ENCODE data around the gene NUP153.

GRCh38 chr6:16422133-16422602 lies 183.8 kb downstream of the GMPR start:
- PRO-cap, result no peak
- RAMPAGE, long total RNA, result no peak

- PRO-cap, result no peak
- RAMPAGE, long total RNA, result no peak
These were observed 200.8 kb downstream of the GMPR start for GRCh38 chr6:16439185-16439649.

- PRO-cap, result no peak
- RAMPAGE, long total RNA, result no peak
These were observed 217.2 kb downstream of the ATXN1 start for GRCh38 chr6:16544000-16544574.

GRCh38 chr6:16544692-16545151 lies 216.5 kb downstream of the ATXN1 start:
- PRO-cap, result no peak
- RAMPAGE, long total RNA, result no peak

DNA sequence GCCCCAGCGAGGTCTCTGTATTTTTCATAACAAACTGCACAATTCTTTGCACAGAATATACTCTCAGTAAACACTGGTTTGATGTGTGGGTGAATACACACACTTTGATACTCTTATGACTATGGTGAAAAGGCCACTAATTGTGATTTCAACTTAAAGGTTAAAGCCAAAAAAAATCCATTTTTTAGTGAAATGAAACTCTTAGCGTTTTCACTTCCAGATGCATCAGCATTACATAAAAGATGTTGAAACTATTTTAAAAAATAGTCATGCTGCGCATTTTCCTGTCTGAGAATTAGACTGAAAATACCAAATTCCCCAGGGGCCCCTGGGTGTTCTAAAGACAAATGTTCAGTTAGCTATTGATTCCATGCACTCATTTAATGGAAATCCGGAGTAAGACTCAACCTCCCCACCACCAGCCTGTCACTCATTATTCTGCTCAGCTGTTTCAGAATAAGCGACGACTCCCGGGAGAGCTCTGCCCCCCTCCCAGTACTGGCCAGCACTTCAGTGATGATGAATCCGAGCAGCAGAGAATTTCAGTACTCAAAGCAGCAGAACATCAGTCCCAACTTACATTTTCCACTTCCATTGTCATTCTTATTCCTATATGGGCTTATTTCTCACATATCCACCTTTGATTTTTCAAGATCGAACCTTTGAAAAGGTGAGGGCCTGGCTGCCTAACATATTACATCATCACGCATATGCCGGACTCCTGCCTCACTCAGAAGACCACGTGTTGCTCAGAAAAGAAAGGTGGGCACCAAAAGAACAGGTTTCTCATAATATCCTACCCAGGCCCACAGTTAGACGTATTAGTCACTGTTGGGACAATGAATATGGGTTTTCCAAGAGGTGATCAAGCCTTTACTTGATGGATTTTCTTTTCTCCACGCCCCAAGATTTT lies 169.3 kb downstream of the ATXN1 start:
- PRO-cap, result no peak
- RAMPAGE, long total RNA, result no peak

DNA sequence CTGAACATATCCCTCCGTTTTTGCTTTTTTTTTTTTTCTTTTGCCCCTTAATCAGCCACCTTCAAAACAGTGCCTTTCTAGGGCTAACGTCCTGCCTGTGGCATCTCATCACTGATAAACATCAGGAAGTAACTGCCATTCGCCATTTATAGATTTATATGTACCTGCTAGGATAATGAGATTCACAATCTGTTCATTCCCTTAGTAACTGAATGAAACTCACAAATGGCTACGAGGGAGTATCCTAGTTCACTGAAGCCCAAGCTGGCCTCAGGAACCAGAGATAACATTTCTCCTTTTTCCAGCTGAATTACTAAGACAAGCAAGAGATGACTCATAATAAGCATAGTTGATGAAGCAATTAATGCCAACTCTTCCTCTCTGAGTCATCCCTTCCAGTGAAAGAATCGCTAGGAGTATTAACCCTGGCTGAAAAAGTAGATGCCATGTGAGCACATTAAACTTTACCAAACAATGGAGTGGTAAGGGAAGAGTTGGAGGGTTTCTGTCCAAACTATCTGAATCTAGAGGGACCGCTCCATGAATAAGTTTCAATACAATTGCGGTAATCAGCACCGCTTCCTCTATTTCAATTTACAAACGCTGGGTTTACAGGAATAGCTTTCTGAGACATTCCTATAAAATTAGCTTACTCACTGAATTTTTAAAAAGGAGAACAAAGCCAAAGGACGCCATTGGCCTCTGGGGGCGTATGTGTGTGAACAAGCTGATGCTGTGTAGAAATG lies 48.4 kb downstream of the ATXN1 start:
- PRO-cap, result no peak
- RAMPAGE, long total RNA, result no peak

GRCh38 chr6:16739030-16739721 lies 22.1 kb downstream of the ATXN1 start:
- PRO-cap, result no peak
- RAMPAGE, long total RNA, result no peak

DNA sequence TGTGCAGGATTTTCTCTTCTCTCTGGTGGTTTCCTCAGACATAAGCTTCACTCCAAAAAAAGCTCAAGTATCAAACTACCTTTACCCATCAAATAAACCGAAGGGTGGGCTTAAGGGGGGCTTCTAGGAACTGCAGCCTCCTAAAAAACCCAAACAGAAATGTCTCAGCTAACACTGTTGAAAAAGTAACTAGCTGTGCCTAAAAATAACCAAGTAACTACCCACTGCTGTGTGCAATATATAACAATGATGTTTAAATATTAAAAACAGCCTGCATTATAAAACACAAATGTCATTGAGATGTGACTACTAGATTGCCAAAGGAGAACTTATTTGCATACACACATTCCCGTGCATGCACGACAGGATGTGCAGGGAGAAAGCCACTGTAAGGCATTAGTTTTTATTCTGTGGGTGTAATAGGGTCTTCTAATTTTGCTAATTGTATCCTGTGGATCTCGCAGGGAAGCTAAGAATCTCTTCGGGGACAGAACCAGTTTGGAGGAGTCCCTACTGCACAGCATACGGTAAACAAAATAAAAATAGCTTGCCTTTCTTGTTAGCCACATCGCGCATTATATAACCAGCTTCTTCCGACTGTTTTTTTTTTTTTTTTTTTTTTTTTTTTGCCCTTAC lies 2.2 kb downstream of the ATXN1 start:
- PRO-cap, result no peak
- RAMPAGE, long total RNA, result no peak

- PRO-cap, result no peak
- RAMPAGE, long total RNA, result no peak
These were observed 7.8 kb upstream of the ATXN1 start for GRCh38 chr6:16768930-16769575.

- PRO-cap, result no peak
- RAMPAGE, long total RNA, result no peak
These were observed 26.0 kb upstream of the ATXN1 start for GRCh38 chr6:16787221-16787793.

GRCh38 chr6:17277229-17277837 lies 3.8 kb upstream of the RBM24 start:
- PRO-cap, result no peak
- RAMPAGE, long total RNA, result no peak

DNA sequence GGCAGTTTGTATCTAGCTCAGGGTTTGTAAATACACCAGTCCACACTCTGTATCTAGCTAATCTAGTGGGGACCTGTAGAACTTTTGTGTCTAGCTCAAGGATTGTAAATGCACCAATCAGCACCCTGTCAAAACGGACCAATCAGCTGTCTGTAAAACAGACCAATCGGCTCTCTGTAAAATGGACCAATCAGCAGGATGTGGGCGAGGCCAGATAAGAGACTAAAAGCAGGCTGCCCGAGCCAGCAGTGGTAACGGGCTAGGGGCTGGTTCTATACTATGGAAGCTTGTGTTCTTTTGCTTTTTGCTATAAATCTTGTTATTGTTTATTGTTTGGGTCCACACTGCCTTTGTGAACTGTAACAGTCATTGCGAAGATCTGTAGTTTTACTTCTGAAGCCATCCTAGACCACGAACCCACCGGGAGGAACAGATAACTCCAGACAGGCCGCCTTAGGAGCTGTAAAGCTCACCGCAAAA lies 18.8 kb upstream of the FAM8A1 start:
- PRO-cap, result no peak
- RAMPAGE, long total RNA, result no peak

GRCh38 chr6:17706714-17706990 lies at the start of gene NUP153:
Gene NUP153 (minus strand): TSS chr6:17706925.
- PRO-cap, result bidirectional peak, plus-strand start at chr6:17707076, minus-strand start at chr6:17706859
- RAMPAGE, long total RNA, result no peak

DNA sequence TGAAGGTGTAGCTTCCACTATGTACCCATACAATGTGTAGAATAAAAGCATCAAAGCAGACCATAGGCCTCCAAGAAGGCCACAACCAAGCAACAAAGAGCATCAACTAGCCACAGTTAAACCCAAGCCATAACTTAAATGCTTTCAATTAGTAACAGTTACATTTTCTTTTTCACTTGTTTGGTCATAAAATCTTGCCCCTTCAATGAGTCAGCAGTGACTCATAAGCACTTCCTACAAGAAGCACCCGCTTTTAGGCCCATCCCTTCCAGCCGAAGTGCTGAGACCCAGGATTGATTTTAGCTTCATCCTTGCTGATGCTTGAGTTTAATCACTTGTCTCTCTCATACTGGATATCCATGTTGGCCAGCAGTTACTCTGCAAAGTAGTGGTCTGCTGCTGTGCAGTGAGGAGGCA lies 8.3 kb upstream of the NUP153 start:
- PRO-cap, result no peak
- RAMPAGE, long total RNA, result no peak

- PRO-cap, result no peak
- RAMPAGE, long total RNA, result no peak
These were observed 37.7 kb upstream of the NUP153 start for GRCh38 chr6:17744410-17744913.

DNA sequence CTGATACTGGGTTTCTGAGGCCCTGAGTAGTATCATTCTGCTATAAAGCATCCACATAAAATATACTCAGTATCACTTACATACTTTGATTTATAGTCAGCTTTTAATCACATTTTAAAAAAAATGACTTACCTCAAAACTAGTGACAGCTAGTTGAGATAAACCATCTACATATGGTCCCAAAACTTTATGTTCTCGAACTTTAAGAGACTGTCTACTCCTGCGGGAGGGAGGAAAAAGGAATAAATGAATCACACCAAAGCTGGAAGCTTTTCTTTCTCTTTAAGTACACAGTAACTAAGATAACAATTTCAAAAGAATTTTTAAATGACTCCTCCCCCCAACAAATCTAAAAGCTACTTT lies 135.6 kb downstream of the KIF13A start:
- PRO-cap, result no peak
- RAMPAGE, long total RNA, result no peak

DNA sequence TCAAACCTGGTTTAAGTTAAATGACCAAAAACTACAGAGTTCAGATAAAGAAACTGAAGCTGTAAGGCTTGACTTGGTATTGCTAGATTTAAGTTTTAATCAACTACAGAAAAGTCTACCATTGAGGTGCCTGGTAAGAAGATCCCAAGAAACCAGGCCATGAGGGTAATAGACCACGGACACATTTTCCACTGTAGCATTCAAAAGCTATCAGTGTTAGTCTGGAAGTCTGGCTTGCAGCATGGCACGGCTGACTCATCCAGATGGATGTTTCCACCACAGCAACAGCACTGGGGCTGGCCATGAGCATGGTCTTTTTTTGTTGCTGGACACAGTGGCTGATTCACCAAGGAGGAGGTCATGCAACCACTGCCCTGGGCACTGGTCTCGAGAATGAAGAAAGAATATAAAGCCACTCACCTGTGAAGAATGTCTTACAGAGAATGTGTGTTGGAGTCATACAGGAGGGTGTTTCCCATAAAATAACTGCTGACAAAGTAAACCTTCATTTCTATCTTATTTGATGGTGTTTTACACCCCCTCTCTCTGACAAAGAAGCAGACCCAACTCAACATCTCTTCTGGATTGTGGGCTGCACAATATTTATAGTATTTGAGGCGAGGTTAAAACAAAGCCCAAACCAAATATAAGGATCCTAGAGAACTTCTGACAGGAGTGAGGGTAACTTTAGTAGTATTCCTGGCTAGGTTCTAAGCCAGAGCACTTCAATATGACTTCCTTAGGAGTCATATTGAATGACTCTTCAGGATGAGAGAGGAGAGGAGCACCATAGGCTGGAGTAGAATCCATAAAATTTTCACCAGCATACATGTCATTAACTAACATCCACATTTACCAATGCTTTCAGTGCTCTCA lies 121.6 kb downstream of the KIF13A start:
- PRO-cap, result no peak
- RAMPAGE, long total RNA, result no peak

DNA sequence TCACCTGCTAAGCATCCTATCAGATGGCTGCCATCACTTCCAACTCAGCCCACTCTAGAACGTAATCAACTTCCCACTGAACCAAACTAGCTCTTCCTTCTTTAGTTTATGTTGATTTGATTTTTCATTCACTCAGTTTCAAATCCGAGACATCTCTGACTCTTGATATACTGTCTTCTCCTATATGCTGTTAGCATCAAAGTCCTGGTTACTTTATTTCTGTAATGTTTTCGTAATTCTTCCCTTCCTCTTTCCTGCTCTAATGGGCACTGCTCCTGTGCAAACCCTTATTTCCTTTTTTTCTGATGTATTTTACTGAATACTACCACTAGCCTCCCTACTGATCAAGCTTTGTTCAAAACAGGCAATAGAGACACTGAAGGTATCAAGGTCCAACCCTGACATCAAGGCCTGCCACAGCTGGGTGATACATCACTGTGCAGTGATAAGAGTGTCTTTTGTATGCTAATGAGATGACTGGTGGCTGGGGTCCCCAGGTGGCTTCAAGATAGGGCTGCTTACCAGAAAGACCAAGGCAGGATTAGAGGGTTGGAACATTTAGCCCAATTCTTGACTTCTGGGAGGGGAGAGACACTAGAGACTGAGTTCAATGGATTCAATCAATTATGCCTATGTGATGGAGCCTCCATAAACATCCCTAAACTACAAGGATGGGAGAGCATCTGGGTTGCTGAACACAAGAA lies 95.2 kb downstream of the KIF13A start:
- PRO-cap, result no peak
- RAMPAGE, long total RNA, result no peak

DNA sequence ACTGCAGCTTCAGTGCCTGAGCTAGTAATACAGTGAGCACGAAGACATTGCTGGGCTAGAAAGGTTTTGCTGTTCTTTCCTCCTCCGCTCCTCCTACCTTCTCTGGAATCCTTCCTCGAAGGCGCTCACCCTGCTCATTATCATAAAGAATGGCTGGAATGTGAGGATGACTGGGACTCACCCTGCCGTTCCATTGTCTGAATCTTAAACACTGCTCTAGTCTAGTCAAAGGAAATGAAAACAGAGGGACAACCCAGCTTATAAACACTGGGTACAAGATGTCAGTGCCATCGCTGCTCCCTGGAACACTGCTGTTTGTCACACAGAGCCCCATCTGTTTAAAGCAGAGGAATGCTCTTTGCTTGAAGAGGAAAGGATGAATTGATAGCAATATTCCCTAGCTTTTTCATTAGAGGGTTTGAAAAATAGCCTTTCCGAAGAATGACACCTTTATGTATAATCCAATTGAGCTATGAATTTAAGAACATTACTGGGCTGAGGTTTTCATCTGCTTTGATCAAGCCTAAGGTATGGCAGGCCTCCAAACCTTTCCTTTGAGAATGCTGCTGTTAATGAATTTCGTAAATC lies 35.6 kb upstream of the KIF13A start:
- PRO-cap, result no peak
- RAMPAGE, long total RNA, result no peak

GRCh38 chr6:18257825-18258429 lies 6.4 kb downstream of the DEK start:
- PRO-cap, result no peak
- RAMPAGE, long total RNA, result no peak

Data from Karpas-422 (cell line).